Kidney epithelial cell (primary cell): Measurements from ENCODE around the genes GLRA1, MRPL22 and KIF4B.

GRCh38 chr5:151924773-151925046 lies at the start of gene GLRA1:
Gene GLRA1 (minus strand): TSS chr5:151924851.
- RAMPAGE, long total RNA = no peak
- RRBS = no CpG with 5 or more reads among the region's 12 CpGs

- RAMPAGE, long total RNA = no peak
- RRBS = no CpG with 5 or more reads among the region's 3 CpGs
Observed at GRCh38 chr5:152861332-152861734, 456.3 kb upstream of the NMUR2 start.

GRCh38 chr5:153802182-153803069 lies 236.3 kb downstream of the FAM114A2 start:
- RAMPAGE, long total RNA = no peak
- RRBS = no CpG with 5 or more reads among the region's 13 CpGs

GRCh38 chr5:153960564-153960933 lies 78.2 kb downstream of the FAM114A2 start:
- RAMPAGE, long total RNA = no peak
- RRBS = no CpG with 5 or more reads among the region's 4 CpGs

DNA sequence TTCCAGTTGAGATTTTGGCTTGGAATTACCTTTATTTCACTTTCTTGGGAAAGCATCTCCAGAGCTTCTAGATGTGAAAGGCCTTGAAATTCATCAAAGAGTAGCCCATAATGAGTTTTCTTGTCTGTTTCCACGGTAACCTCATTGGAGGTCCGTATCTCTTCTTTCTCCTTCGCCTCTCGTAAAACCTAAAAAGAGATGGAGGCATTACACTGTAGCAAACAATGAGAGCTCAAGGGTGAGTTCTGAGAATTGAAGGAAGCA lies 11.6 kb downstream of the FAM114A2 start:
- RAMPAGE, long total RNA = no peak
- RRBS = no CpG with 5 or more reads among the region's 4 CpGs

GRCh38 chr5:154205336-154205956 lies 14.9 kb downstream of the GALNT10 start:
- RAMPAGE, long total RNA = no peak
- RRBS = no CpG with 5 or more reads among the region's 6 CpGs

DNA sequence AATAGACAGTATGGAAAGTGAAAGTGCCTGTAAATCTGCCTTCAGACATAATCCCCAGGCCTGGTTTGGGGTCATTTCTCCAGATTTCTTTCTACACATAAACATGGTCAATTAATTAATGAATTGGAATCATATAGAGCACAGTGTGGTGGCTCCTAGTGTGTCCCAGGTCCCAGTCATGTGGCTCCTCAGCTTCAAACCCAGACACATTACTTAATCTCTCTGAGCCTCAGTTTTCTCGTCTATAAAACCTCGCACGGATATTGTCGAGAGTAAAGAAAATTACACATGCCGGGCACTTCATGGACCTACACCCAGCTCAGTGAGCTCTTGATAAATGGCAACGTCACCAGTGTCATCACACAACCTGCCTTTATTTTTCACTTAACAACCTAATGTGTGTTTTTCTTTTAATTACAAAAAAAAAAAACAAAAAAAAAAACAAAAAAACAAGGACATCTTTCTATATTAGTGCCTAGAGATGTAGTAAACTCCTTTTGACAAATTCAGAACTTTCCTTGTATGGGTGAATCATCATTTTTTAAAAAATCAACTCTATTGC lies 100.7 kb upstream of the LARP1 start:
- RAMPAGE, long total RNA = no peak
- RRBS = no CpG with 5 or more reads among the region's 6 CpGs

GRCh38 chr5:154758867-154759840 lies 4.0 kb downstream of the LARP1 start:
- RAMPAGE, long total RNA = no peak
- RRBS = no CpG with 5 or more reads among the region's 7 CpGs

DNA sequence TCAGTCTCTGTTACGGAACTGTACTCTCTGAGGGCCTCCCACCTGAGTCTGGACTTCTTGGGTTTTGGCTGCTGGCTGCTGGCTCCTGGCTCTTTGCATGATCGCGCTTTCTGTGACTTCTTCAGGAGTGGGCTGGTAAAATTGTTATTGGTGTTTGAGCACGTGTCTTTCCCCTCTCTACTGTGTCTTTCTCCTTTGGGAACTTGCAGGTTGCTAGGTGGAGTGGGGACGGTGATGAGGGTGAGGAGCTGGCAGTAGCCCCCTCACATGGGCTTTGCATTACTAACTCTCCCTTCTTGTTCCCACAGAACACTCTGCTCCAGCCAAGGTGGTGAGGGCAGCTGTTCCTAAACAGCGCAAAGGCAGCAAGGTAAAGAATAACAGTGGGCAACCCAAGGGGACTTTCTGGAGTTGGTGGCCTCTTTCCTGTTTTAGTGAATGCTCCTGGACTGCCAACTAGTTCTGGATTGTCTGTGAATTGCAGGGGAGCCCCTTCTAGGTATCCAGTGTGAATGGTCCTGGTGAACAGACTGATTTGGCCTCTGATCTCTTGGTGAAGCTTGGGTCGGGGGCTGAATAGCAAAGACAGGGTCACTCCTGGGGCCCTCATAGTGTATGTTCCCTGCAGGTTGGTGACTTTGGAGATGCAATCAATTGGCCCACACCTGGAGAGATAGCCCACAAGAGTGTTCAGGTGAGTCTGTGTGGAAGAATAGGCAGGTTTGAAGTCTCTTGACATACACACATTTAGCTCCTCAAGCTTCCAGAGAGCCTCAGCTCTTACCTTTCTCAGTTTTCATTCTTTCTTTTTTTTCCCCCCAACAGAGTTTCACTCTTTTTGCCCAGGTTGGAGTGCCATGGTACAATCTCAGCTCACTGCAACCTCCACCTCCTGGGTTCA lies 35.1 kb downstream of the LARP1 start:
- RAMPAGE, long total RNA = start-site peak on the plus strand centred at position 349 of the sequence, 75 bp wide, 23 and 16 reads in 2 replicates
- RRBS = no CpG with 5 or more reads among the region's 7 CpGs

GRCh38 chr5:154799868-154800116 lies 44.6 kb downstream of the LARP1 start:
- RAMPAGE, long total RNA = start-site peak on the plus strand at chr5:154799883-154800035, 31 and 23 reads in 2 replicates
- RRBS = no CpG with 5 or more reads among the region's 4 CpGs

DNA sequence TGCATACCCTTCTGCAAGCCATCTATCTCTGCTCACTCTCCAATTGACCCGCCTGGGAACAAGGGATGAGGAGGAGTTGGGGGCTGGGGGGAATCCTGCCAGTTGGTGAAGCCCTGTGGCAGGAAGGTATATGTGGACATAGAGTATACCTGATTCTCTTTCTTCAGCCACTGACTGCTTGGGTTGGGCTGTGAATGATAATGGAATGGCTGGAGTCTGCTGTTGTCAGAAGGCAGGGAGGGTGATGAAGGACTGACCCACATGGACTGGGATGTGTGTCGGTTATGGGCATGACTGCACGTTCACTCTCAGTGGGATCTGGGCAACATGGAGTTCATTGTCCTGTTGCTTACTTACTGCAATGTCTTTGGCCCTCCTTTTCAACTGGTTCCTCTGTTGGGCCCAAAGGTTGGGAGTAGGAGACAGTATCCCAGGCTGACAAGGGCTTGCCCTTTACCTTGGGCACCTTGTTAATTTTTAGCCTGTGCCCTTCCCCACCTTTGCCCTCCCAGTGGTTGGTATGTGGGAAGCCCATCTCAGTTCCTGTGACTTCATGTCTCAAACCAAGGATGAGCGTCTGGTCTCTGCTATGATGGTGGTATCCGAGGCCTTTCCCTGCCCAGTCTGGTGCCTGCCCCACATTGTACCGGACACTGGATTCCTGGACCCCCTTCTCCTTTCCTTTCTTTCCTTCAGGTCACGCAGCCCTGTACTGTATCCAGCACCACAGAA lies 34.6 kb downstream of the FAXDC2 start:
- RAMPAGE, long total RNA = no peak
- RRBS = no CpG with 5 or more reads among the region's 7 CpGs

GRCh38 chr5:154829391-154830368 lies 20.7 kb downstream of the FAXDC2 start:
- RAMPAGE, long total RNA = no peak
- RRBS = no CpG with 5 or more reads among the region's 10 CpGs

- RAMPAGE, long total RNA = no peak
- RRBS = no CpG with 5 or more reads among the region's 3 CpGs
Observed at GRCh38 chr5:154849632-154850162, 706 bp downstream of the FAXDC2 start.

DNA sequence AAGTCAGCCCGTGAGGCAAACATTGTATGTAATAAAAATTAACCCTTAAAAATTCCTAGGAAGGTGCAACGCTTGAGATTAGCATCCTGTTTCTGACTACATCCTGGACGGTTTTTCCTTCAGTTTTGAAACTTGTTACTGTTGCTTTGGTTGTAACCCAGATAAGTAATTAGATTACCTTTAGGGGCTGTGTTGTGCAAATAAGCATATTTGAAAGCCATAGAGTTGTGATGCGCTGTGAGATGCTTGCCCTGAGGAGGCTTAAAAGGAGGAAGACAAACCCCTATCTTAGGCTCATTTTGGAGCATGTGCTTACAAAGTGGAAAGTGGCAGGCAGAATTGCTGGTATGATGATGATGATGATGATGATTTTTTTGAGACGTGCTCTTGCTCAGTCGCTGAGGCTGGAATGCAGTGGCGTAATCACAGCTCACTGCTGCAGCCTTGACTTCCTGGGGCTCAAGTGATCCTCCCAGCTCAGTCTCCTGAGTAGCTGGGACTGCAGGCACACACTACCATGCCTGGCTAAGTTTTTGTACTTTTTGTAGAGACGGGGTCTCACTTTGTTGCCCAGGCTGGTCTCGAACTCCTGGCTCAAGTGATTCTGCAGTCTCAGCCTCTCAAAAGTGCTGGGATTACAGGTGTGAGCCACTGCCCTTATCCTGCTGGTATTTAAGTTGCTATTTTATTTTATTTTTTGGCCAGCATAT lies 1.7 kb downstream of the CNOT8 start:
- RAMPAGE, long total RNA = no peak
- RRBS = no CpG with 5 or more reads among the region's 9 CpGs

GRCh38 chr5:154940812-154941446 lies at the start of gene MRPL22:
Gene MRPL22 (plus strand): TSS chr5:154941073.
- RAMPAGE, long total RNA = start-site peak on the plus strand at chr5:154941090-154941098, 272 and 151 reads in 2 replicates
- RRBS = no CpG with 5 or more reads among the region's 33 CpGs

DNA sequence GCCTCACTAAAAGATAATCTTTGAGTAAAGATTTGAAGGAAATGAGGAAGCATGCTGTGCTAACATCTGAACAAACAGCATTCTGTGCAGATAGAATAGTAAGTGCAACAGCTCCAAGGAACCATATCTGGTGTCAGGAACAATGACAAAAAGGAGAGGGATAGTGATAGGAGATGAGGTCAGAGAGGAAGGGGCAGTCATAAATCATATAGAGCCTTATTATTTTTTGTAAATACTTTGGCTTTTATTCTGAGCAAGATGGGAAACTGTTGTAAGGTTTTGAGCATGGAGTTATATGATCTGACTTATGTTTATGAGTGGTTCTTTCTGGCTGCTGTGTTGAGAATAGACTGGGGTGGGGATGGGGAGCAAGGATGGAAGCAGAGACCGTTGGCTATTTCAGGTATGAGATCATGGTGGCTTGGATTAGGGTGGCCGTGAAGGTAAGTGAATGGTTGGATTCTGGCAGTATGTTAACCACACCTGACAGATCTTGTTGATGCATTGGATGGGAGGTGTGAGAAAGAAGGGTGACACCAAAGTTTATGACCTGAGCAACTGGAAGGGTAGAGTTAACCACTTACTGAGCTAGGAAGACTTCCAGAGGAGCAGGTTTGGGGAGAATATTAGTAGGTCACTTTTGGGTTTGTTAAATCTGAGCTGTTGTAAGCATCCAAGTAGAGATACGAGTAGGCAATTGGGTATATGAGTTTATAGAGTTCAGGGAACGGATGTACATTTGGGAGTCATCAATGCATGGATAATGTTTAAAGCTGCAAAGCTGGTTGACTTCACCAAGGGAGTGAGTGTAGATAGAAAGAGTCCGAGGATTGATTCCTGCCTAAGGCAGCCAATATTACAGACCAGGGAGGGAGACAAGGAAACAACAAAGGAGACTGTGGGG lies 4.2 kb downstream of the MRPL22 start:
- RAMPAGE, long total RNA = no peak
- RRBS = no CpG with 5 or more reads among the region's 5 CpGs

GRCh38 chr5:155013611-155014174 lies at the start of gene KIF4B:
Gene KIF4B (plus strand): TSS chr5:155013755.
- RAMPAGE, long total RNA = no peak
- RRBS = no CpG with 5 or more reads among the region's 29 CpGs

- RAMPAGE, long total RNA = no peak
- RRBS = no CpG with 5 or more reads among the region's 7 CpGs
Observed at GRCh38 chr5:156093959-156094522, 232.9 kb upstream of the SGCD start.

- RAMPAGE, long total RNA = no peak
Observed at GRCh38 chr5:156271455-156271953, 55.5 kb upstream of the SGCD start.

GRCh38 chr5:156449334-156449644 lies 122.3 kb downstream of the SGCD start:
- RAMPAGE, long total RNA = no peak
- RRBS = no CpG with 5 or more reads among the region's 4 CpGs